Metastatic Breast Carcinoma in the Brain (tissue), 10 donors: ENCODE measurements around a stretch of chr1.

GRCh38 chr1:27070923-27071450, 58.3 kb upstream of the TENT5B start:
- PRO-cap, 10 experiments = no peak in any of the 10 experiments

DNA sequence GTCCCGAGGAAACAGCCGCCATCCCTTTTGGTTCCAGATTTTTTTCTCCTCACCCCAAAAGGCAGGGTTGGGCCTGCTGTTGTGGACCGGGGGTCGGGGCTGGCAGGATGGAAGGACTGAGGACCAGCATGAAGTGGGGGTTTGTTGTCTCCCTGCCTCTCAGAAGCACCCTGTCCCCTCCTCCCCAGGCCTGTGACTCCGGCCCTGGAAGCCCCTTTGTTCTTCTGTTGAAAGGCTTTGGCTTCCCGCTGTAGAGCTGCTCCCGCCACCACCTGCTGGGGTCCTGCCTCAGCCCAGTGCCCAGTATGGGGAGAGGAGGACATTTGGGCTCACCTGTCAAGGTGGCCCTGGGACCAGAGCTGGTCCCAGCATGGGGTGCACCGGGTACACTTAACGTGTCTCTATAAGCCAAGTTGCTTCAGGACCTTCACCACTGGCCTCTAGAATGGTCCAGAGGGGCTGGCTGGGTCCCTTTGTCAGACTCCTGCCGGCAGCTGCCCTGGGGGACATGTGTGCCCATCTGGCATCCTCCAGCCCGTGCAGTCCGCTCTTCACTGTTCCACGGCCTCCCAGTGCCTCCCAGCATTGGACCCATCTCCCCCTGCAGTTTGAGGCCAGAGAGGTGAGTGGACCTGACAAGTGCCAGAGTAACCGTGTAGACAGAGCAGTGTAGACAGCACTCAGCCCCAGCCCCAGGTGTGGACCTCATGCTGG, 6.2 kb upstream of the SYTL1 start:
- PRO-cap, 10 experiments = no peak in any of the 10 experiments

GRCh38 chr1:27342902-27343817, 1.3 kb downstream of the SYTL1 start:
- PRO-cap, 10 experiments = peak in 8 of 10 experiments; most common plus-strand start chr1:27343037 (in 3); most common minus-strand start chr1:27343117 (in 8)

- PRO-cap, 10 experiments = no peak in any of the 10 experiments
Observed at GRCh38 chr1:27405950-27407154, 13.9 kb downstream of the GPR3 start.

DNA sequence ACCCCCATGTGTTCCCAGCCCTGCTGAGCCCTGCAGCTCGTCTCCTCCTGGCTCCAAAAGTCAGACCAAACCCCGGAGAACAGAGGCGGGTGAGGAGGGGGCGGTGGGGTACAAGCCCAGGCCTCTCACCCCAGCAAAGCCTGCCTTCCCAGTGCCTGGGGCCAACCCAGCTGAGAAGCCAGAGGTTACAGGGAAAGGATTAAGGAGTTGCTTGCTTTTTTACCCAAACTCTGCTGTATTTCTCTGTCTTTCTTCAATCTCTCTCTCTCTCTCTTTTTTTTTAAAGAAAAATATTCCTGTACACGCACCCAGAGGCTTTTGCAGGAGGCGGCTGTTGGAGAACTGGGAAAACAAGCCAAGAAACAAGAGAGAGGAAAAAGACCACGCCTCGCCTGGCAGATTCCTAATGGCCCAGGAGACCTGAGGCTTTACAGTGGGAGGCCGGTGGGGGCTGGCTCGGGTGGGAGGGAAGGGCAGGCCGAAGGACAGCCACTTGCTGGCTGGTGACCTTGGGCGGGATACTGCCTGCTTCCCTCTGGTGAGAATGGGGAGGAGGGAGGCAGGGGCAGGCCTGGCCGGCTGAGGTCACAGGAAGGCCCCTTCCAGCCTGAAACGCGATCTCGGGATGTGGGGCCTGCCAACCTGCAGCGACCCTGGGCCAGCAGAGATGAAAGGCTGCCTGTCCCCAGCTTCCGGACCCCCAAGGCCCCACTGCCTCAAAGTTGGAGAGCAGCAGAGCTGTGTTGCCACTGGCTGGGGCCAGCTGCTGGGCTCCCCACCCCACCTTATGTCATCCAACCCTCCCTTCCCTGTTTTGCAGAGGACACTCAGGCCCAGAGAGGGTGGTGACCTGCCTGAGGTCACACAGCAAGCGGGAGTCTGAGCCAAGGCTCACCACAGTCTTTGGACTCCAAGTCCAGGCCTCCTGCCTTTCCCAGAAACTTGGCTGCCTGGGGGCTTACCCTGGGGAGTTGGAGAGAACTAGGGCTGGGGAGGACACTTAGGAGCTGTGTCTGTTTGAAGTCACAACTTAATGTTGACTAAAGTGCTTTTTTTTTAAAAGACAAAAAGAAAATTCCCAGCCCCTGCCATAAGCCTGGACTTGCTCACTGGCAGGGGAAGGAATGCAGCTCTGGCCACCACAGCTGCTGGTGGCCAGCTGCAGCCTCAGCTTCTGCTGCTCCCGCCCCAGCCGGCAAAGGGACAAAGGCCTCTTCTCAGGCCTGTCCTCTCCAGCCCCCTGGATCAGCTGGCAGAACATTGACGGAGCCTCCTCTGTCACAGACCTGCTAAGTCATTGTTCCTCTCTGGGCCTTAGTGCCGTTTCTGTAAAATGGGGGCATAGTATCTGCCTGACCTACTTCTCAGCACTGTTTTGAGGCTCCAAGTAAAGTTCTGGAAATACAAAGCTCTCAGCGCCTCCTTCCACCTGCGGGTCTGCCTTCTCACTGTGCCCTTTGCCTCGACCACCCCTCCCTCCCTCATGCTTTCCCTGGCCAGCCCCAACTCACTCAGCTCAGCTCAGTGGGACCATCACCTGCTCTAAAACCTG, 14.8 kb upstream of the WASF2 start:
- PRO-cap, 10 experiments = peak in 2 of 10 experiments; most common plus-strand start position 311 of the sequence (in 1); most common minus-strand start position 344 of the sequence (in 2)

- PRO-cap, 10 experiments = no peak in any of the 10 experiments
Observed at GRCh38 chr1:27554931-27555347, 49.0 kb downstream of the AHDC1 start.

DNA sequence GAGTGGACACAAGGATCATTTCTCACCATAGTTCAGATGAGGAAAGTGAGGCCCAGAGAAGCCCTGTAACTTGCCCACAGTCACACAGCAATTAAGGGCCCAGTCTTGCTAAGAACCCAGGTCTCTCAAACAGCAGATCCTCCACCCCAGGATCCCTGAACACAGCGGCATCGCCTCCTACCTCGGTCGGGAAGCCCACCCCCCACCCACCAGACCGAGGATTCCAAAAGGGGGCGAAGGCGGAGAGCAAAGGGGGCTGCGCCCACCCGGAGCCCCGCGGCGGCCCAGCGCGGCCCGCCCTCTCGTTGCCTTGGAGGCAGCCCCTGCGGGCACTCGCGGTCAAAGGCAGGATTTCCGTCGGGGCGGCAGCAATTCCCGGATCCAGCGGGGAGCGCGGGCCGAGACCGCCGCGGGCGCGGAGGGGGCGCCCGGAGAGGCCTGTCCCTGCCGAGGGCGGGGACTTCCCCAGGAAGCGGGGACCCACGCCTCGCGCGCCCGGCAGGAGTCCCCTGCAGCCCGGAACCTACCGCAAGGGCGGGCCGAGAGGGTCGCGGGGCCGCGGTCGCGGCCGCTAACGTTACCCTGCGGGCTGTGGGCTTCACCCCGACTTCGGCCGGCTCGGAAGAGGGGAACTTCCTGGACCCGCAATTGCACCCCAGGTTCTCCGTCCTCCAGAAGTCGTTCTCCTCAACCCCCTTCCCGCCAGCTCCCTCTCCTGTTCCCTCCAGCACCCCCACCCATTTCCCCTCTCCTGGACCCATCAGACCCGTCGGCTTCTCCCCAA, 901 bp downstream of the FGR start:
- PRO-cap, 10 experiments = peak in 4 of 10 experiments; most common plus-strand start position 519 of the sequence (in 3); most common minus-strand start position 301 of the sequence (in 2)

DNA sequence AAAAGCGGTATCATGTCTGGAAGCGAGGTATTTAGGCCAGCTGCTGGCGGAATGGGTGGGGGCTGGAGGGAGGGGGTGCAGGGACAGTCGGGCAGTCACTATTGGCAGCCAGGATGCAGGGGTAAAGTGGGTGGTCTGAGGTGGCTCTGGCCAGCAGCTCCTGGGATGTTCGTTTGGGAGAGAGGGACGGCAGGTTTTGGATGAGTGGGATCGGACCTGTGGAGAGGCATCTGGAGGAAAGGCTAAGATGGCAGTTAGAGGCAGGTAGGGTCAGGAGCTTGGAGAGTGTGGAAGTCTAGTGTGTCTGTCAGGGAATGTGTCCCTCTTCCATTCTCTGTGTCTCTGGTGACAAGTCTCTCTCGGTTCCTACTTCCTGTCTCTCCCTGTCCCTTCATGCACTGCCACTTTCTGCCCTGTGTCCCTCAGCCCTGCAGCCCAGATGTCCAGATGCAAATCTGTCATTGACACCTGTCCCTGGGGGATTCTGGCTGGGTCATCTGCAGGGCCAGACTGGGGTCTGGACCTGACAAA, 6.8 kb downstream of the THEMIS2 start:
- PRO-cap, 10 experiments = no peak in any of the 10 experiments

DNA sequence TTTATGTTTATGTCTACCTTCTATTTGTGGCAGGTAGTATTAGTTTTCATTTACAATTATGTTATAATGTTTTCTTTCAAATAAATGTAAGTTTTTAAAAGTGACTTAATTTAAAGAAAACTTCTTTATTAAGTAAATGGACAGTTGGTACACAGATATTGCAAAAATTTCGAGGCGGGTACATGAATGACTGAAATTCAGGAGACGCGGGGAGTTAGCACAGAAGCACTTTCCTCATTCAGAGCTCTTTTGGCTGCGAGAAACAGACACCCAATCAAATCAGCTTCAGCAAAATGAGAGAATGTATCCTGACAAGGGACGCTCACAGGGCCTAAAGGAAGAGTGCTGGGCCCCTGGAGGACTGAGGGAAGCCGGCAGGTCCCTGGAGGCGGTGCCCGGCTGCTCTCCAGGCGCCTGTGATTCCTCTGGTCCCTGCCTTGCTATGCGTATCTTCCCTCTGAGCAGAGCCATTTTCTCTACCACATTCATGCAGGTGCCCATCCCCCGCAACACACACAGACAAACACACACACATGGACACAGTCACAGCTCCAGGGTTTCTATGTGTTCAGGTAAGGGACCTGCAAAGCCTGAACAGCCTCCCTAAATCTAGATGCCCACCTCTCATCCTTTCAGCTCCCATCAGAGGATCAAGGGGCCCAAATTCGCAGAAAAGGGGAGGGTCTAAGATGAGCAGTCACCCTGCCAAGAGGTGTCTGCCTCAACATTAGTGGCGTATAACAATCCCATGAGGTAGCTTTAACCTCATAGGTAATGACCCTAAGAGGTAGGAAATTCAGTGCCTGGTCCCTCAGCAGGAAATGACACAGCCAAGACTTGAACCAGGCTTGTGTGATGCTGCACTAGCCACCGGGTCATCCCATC, 29.2 kb downstream of the PTAFR start:
- PRO-cap, 10 experiments = no peak in any of the 10 experiments

- PRO-cap, 10 experiments = no peak in any of the 10 experiments
Observed at GRCh38 chr1:28457529-28457815, 48.4 kb upstream of the RCC1 start.

GRCh38 chr1:28507612-28508366, 1.9 kb downstream of the RCC1 start:
- PRO-cap, 10 experiments = no peak in any of the 10 experiments

- PRO-cap, 10 experiments = no peak in any of the 10 experiments
Observed at GRCh38 chr1:28509645-28509985, 3.8 kb downstream of the RCC1 start.

DNA sequence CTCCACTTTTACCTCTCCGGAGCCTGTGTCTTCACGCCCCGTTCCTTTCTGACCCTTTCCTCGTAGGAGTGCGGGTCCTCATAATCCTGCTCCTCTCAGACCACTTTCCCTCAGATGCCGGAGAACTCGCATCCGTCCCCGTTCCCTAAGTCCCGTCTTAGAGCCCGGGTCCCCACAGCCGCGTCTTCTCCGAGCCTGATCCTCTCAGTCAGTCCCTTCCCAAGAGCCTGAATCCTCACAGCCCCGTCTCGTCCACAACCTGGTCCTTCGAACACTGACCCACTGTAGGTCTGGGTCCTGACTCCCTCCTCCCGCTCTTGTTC, 263 bp downstream of the TAF12 start:
- PRO-cap, 10 experiments = no peak in any of the 10 experiments

DNA sequence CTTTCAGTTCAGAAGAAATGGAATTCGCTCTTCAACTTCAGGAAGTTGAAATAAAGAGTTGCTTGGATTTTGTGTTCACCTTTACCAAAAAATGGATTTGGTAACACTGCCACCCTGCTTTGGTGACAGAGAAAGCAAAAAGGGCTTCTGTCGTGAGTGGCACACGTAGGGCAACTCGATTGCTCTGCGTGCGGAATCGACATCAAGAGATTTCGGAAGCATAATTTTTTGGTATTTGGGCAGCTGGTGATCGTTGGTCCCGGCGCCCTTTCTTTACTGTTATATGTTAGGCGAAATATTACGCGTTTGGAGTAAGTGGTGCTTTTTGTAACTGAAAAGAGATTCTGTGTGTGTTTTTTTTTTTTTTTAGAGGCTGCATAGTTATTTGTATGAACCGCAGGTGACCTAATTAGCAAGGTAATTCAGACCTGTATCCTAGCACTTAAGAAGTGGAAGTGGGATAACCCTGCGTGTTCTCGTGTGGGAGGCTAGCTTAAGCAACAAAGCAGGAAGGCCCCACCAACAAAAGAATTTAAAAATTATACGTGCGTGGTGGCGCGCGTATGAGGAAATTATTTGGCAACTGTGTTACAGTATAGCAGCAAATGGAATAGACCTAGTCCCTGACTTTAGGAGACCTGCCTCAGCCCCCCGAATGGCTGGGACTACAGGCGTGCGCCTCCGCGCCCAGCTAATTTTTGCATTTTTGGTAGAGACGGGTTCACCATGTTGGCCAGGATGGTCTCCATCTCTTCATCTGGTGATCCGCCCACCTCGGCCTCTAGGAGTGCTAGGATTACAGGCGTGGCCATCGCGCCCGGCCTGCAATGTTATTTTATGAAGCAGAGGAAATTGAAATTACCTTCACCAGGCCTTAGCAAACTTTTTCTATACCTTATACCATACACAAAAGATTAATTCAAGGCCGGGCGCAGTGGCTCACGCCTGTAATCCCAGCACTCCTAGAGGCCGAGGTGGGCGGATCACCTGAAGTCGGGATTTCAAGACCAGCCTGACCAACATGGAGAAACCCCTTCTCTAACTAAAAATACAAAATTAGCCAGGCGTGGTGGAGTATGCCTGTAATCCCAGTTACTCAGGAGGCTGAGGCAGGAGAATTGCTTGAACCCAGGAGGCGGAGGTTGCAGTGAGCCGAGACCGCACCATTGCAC, 6.0 kb upstream of the TAF12 start:
- PRO-cap, 10 experiments = peak in 10 of 10 experiments; most common plus-strand start position 137 of the sequence (in 8); most common minus-strand start position 759 of the sequence (in 2)

GRCh38 chr1:28737251-28738178, 775 bp downstream of the YTHDF2 start:
- PRO-cap, 10 experiments = peak in 5 of 10 experiments; most common plus-strand start chr1:28737750 (in 2); most common minus-strand start chr1:28737662 (in 2)

GRCh38 chr1:29083217-29083474, 40.6 kb downstream of the TMEM200B start:
- PRO-cap, 10 experiments = no peak in any of the 10 experiments

GRCh38 chr1:29182350-29182662, 606 bp upstream of the SRSF4 start:
- PRO-cap, 10 experiments = no peak in any of the 10 experiments

DNA sequence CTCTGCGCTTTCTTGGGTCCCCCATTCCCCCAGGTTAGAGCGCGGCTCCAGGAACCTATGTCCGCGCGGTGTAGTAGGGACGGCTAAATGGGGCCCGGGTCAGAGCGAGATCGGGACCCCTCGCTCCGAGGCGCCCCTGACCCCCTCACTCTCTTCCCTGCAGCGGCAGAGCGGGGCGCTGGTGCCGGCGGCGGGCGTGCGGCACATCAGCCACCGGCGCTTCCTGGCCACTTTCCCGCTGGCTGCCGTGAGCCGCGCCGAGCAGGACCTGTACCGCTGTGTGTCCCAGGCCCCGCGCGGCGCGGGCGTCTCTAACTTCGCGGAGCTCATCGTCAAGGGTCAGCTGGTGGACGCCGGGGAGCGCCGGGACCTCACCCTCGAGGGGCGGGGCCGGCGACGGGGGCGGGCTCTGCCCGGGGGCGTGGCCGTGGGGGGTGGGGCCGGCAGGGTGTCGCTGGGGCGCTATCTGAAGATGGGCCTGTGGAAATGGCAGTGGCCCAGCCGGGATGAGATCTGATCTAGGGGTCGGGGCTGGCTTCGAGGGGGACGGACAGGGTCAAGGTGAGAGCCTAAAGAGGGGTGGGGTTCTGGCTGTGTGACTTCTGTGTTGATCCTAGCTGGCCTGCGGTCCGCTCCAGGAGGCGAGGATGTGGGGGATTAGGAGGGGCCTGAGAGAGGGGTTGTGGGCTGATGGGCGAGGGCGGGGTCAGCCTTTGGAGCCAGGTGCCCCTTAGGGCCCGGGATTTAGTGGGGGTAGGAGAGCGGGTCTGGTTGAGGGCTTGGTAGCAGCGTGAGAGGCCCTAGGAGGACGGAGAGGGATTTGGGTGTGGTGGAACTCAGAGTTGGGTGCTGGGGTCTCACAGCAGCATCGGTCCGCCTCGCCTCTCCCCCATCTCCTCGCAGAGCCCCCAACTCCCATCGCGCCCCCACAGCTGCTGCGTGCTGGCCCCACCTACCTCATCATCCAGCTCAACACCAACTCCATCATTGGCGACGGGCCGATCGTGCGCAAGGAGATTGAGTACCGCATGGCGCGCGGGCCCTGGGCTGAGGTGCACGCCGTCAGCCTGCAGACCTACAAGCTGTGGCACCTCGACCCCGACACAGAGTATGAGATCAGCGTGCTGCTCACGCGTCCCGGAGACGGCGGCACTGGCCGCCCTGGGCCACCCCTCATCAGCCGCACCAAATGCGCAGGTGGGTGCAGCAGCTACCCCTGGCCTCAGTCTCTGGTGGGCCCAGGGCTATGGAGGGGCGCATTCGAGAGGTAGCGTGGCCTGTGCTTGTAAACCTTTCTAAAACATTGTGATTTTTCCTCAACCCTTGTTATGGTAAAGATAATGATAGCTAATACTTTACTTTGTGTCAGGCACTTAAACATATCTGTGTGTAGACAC, 23.9 kb downstream of the PTPRU start:
- PRO-cap, 10 experiments = peak in 8 of 10 experiments; most common plus-strand start position 337 of the sequence (in 1); most common minus-strand start position 284 of the sequence (in 3)

GRCh38 chr1:30728216-30728973, 5.0 kb upstream of the MATN1 start:
- PRO-cap, 10 experiments = no peak in any of the 10 experiments

GRCh38 chr1:30746287-30747338, 11.0 kb downstream of the LAPTM5 start:
- PRO-cap, 10 experiments = no peak in any of the 10 experiments